Pericardium (tissue), 1 donor: ENCODE measurements around a stretch of chr10.

DNA sequence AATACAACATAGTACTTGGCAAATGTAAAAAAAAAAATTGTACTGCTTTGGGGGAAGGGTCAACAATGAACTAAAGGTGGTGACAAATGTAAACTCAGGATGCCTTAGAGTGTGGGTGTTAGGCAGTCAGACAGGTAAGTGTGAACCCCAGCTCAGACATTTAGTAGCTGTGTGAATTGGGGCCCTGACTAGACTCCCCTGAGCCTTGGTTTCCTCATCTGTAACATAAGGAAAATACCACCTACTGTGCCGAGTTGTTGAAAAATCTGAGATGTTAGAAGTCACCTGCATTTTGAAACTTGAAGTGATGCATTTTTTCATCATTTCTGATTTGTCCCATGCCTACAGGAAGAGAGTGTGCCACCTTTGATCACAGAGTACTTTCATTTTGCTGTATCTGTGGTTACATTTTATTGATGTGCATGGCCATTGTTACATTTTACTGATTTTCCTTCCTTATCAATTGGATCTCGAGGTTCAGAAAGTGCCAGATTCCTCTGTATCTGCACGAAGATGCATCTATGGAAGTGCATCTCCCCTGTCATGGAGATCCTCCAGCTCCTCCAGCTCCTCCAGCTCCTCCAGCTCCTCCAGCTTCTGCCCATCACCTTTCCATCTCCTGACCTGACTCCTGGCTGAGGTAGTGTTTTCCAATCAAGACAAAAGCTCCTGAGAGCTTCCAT lies 90.6 kb upstream of the KLF6 start:
- RRBS: no CpG with 5 or more reads among the region's 3 CpGs

- RRBS: no CpG with 5 or more reads among the region's 13 CpGs
Observed at GRCh38 chr10:3935121-3935652, 150.2 kb upstream of the KLF6 start.

DNA sequence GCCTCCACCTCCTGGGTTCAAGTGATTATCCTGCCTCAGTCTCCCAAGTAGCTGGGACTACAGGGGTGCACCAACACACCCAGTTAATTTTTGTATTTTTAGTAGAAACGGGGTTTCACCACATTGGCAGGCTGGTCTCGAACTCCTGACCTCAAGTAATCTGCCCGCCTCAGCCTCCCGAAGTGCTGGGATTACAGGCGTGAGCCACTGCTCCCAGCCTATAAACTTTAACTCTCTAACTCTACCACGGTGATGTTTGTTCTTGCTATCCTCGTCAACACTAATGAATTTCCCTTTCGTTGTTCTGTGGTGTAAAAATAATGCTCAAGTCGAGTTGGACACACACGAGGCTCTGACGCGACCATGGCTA lies 166.8 kb upstream of the KLF6 start:
- RRBS: no CpG with 5 or more reads among the region's 12 CpGs

DNA sequence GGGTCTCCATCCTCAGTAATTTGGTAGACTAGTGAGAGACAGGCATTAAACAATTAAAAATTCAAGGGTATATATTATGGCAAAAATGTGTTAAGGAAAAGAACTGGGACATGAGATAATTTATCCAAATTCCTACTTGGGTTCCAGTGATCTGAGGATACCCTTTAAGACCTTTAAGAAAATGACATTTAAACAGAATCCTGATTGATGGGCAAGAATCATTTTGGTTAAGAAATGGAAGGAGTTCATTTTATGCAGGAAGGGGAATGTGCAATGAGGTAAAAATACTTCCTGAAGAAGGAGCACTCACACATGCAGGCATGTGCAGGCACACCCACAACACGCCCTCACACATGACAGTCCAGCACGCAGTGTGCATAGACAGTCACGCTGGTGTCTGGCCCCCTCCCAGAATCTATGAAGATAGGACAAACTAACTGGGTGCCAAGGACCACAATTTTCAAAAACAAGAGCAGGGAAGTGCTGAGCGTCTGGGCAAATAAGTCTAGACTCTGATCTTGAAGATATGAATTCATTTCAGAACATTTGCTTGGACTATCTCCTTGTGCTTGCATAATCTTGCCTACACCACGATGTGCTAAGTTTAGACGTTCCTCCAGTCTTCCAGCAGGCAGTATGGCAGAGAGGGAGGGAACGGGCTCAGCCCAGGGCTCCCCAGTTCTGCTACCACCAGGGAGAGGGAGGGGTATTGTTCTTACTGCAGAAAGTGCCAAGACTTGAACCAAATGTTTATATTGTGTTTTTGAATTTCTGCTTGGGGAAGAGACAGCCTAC lies 276.4 kb upstream of the KLF6 start:
- RRBS: no CpG with 5 or more reads among the region's 7 CpGs

- RRBS: no CpG with 5 or more reads among the region's 1 CpG
Observed at GRCh38 chr10:4176594-4176971, 391.6 kb upstream of the KLF6 start.

DNA sequence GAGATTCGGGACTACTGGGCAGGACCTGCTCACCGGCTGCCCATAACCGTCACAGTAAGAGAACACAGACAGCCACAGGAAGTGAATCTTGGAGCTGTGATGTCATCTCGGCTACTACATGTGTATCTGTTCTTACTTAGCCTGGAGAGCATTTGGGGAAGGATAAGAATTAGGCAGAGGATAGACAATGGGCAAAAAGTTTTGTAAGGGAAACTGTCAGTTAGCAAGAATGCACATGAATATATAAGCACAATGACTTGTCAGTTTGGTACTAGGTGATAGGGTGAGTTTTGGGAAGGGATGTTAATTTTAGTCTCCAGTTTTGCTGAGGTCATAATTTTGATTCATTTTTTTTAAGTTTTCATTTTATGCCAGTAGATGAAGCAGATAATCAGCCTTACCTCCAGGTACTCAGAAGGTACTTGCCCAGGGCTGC lies 485.3 kb upstream of the KLF6 start:
- RRBS: no CpG with 5 or more reads among the region's 4 CpGs

- RRBS: no CpG with 5 or more reads among the region's 6 CpGs
Observed at GRCh38 chr10:4372478-4373010, 453.5 kb upstream of the AKR1E2 start.

DNA sequence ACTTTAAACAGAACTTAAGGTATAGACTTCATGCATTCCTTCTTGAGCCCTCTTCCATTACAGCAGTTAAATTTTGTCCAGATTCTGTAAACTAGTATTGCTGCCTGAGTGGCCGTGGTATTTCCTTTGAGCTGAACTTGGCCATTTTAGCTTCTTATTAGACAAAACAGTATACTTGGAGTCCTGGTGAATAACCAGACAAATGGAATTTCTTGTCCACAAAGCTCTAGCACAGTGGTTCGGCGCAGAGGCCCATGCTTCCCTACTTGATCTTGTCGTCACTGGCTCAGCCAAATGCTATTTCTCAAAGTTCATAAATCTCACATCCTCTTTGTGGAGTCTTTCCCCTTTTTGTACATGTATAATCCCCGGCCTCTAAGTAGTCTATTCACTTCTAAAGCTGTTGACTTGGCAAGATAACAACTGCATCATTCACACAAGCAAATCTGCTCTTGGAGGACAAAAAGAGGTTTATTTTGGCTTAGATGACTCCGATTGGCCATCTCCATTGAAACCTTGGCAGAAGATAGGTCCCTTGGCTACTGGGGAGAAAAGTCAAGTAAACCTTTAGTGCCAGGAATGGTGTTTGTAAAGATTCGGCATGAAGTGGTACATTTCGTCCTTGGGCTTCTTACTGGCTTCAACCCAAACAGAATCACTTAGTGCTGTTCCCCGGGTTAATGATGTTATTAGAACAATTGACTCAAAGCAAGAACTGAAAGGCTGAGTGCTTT lies 5.2 kb upstream of the AKR1E2 start:
- RRBS: no CpG with 5 or more reads among the region's 9 CpGs

GRCh38 chr10:4943902-4944278 lies 19.3 kb upstream of the AKR1C1 start:
- RRBS: no CpG with 5 or more reads among the region's 2 CpGs

DNA sequence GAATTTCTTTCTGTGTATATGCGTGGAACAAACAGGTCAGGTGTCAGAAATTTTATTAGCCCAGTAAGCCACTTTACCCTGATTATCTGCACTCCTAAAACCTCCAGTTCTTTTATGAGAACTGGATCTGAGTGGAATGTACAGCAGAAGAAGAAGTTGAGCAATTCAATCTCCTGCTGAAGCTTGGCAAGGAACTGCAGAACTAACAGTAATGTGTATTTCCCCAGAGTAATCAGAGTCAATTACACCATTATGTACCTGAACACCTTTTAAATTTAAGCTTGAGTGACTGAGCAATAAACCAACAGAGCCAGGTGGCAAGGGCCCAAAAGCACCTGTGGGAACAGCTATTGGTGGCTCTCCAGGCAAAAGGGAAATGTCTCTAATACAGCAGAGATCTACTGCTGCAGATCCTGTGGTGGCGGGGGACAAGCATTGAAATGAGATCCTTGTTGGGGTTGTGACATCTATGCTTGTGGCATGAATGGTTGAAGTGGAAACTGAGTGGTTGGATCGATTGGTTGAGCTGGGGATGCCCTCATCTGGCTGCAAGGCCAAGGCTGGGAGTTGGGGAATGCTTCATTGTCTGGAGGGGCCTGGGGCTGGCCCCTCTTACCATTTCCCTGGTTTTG lies 40.1 kb upstream of the AKR1C2 start:
- RRBS: no CpG with 5 or more reads among the region's 3 CpGs

GRCh38 chr10:5096094-5096527 lies 1.9 kb downstream of the AKR1C3 start:
- RRBS: no CpG with 5 or more reads among the region's 3 CpGs

GRCh38 chr10:5233957-5234586 lies 37.4 kb downstream of the AKR1C4 start:
- RRBS: no CpG with 5 or more reads among the region's 5 CpGs

GRCh38 chr10:5293526-5294361 lies 71.0 kb upstream of the UCN3 start:
- RRBS: no CpG with 5 or more reads among the region's 11 CpGs

- RRBS: no CpG with 5 or more reads among the region's 5 CpGs
Observed at GRCh38 chr10:5360277-5360660, 4.5 kb upstream of the UCN3 start.

DNA sequence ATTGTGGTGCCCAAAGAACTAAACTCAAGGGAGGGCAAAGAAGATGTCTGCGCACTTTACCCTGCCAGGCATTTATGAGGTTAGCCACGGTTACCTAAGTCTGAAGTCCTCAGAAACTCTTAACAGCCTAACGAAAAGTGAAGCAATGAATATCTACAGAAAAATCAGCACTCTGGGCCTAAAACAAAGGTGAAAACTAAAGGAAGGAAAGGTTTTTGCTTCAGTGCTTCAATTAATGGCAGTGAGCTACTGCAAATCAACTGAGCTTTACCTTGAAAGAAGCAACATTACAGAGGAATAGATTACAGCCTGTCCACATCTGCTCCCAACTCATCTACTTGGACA lies 347 bp downstream of the TUBAL3 start:
- RRBS: no CpG with 5 or more reads among the region's 3 CpGs

DNA sequence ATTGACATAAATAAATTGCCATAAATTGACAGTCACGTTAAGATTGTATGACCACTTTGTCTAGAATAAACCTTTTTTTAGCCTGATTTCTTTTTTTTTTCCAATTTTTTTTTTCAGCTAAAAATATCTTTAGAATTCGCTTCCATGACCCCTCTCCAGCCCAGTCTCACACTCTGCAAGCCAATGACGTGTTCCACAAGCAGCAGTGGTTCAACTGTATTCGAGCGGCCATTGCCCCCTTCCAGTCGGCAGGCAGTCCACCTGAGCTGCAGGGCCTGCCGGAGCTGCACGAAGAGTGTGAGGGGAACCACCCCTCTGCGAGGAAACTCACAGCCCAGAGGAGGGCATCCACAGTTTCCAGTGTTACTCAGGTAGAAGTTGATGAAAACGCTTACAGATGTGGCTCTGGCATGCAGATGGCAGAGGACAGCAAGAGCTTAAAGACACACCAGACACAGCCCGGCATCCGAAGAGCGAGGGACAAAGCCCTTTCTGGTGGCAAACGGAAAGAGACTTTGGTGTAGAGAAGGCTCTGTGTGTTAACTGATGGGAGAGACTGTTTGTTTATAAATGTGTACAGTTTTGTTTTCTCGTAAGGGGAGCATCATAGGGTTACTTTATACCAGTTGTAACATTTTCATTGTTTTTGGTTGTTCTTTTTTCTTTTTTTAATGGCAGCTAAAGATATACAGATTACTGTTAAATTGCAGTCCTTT lies 42.7 kb downstream of the CALML5 start:
- RRBS: no CpG with 5 or more reads among the region's 15 CpGs

DNA sequence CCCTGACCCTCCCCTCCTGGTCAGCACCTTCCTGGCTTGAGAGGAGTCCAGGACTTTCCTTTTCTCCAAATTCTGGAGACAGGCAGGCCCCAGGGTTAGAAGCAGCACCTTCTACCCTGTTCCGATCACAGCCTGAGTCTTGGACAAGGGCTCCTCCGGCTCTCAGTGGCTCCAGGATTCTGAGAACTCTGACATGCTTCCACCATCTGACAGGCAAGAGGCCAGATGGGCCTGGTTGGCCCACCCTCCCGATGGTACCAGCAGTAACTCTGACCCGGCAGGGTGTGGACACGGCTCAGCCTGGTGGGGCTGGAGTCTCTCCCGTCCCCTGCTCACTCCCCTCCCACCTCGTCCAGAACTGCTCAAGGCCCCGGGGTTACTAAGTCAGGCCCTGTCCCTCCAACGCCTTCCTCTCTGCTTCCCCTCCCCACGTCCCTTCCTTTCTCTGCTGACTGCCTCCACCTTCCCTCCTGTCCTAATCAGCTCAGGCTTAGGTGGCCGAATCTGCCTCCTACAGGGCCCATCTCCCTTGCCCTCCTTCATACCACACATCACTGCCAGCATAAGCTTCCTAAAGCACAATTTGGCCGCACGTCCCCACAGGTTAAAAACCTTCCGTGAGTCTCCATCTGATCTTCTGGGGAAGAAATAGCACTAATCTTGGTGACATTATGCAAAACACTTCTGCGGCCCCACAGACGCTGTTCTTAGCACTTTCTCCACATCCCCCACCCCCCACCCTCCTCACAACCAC lies 12.5 kb downstream of the CALML5 start:
- RRBS: 54% methylated on average over 4 of the region's 16 CpGs

DNA sequence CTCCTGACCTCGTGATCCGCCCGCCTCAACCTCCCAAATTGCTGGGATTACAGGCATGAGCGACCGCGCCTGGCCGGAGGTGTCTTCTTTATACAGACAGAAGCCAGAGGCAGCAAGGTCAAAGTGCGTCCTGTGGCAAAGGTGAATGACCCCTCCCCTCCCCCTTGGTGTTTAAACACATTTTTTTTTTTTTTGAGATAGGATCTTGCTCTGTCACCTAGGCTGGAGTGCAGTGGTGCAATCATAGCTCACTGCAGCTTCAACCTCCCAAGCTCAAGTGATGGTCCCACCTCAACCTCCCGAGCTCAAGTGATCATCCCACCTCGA lies 3.6 kb downstream of the CALML3 start:
- RRBS: no CpG with 5 or more reads among the region's 10 CpGs

DNA sequence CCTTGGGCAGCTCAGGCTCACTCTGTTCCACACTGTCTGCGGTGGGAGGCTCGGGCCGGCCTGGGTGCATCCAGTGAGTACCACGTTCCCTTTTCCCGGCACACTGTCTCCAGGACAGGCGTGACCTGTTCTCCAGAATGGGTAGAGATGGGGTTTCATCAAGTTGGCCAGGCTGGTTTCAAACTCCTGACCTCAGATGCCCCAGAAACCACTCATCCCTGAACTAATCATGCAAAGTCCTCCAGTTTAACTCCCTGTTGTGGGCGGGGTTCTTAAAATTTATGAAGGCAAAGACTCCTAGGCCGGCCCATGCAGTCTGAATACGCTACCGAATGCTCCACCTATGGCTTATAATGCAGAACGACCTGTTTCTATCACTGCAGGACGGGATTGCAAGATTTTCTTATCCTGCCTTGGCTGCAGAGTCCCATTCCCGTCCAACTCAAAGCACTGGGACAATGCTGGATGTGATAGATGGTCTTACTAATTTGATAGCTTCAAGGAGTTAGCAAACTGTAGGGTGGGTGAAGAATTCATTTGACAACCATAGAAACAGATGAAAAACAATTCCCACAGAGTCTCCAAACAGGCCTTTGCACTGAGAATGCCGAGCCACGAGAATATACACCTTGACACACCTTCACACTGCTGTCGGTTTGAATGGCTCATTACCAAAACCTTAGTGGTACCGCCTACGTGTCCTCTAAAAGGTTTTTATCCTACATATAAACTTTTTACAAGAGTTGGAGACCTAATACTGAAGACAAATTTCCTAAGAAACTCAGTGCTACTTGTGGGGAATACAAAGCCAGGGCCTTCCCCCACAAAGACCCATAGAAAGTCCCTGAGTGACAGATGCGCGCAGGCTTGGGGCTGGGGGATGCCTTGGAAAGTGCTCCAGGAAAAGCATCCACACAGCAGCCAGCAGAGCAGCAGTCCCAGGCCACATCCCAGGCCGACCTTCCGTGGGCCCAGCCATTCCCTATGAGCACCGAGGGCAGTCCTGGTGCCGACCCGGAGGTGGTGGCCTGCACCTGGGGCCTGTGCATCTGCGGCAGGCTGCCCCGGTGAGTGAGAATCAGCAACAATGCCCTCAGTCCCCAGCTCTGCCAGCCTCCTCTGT lies 26.8 kb downstream of the ASB13 start:
- RRBS: 93% methylated on average over 3 of the region's 27 CpGs